ENCODE measurements around the gene CCT8L2.

GRCh38 chr22:10961403-10961816 lies 4566.6 kb upstream of the OR11H1 start:
- PRO-cap: no peak

DNA sequence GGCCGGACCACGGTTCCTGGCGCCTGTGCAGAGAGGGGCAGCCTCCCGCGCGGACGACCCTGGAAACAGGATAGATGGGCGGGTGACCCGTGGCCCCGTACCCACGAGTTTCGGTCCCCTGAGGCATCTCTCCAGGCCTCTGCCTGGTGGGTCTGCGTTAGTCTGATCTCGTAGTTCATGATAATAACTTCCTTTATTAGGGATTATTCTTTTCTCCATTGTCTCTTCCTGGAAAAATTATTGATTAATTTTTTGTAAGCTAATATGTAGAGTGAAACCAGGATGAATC lies 2925.4 kb upstream of the OR11H1 start:
- PRO-cap: no peak

- PRO-cap: no peak
These were observed at the start of gene CCT8L2 for GRCh38 chr22:16592620-16592866. Gene CCT8L2 (minus strand): TSS chr22:16592810.

- PRO-cap: no peak
These were observed 17.4 kb upstream of the CCT8L2 start for GRCh38 chr22:16609959-16610544.

DNA sequence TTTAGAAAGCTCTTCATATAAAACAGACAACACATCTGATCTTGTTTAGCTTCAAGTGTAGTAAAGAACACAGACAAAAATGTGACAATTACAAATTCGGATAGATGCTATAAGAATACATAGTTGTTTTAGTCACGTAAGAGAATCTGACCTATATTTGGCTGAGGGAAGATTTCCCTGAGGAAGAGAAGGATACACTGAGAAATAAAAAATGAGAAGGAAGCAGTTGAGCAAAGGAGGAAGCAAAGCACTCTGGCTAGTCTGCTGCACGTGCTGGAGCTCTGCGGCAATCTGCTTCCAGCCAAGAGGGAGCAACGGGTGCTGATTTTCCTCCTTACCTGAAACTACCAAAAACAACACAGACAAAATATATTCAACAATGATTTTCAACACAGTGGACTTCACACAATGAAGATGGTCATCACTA lies 87.0 kb upstream of the CCT8L2 start:
- PRO-cap: no peak

DNA sequence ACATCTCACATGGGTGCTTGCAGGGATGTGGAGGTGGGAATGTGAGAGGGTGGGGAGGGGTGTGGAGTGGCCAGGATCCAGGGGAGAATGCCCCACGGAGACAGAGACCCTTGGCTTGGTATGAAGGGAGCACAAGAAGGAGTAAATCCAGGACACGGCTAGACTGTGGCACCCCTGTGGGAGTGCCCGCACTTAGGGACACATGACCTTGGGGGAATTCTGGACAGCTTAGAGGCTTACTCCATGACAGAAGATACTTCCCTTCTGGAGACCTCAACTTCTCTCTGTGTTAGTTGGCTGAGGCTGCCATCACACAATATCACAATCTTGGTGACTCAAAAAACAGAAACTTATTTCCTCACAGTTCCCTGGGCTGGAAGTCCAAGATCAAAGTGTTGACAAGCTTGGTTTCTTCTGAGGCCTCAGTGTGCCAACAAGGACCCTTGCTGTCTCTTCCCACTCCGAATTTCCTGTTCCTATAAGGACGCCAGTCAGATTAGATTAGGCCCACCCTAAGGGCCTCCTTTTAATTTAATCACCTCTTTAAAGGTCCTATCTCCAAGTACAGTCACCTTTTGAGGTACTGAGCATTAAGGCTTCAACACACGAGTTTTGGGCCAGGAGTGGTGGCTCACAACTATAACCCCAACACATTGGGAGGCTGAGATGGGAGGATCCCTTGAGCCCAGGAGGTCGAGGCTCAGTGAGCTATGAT lies 22.8 kb upstream of the ADA2 start:
- PRO-cap: no peak

- PRO-cap: no peak
These were observed 38.6 kb upstream of the ADA2 start for GRCh38 chr22:17257476-17258520.

DNA sequence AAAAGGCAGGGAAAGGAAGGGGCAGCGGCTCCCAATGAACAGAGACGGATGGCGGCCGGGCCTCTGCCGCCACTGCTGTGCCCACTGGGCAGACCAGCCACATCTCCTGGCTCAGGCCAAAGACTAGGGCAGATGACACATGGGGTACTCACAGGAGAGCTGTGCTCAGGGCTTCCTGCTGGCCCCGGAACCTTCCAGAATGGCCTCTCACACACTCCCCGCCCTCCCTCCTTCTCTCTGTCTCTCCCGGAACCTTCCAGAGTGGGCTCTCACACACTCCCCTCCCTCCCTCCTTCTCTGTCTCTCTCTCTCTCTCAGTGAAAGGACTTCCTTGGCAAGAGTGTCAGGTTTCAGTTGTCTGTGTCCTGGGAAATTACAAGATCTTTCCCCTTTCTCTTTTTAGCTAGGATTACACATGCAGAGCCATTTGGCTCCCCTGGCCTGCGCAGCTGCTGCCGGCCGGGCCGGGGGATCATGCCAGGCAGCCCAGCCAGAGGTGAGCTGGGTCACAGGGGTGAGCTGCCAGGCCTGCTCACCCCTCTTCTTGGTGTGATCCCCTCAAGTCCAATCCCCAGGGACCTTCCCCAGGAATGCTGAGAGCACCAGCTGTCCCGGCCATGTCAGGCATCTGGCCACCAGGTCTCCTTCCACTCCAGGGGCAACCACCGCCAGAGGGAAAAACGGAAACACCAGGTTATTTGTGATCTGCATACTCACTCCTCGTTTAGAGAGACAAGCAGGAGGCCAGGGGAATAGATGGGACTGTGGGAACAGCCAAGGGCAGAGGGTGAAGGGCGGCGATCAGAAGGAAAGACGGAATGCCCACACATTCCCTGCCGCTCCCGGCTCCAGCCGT lies 45.3 kb upstream of the ADA2 start:
- PRO-cap: no peak

DNA sequence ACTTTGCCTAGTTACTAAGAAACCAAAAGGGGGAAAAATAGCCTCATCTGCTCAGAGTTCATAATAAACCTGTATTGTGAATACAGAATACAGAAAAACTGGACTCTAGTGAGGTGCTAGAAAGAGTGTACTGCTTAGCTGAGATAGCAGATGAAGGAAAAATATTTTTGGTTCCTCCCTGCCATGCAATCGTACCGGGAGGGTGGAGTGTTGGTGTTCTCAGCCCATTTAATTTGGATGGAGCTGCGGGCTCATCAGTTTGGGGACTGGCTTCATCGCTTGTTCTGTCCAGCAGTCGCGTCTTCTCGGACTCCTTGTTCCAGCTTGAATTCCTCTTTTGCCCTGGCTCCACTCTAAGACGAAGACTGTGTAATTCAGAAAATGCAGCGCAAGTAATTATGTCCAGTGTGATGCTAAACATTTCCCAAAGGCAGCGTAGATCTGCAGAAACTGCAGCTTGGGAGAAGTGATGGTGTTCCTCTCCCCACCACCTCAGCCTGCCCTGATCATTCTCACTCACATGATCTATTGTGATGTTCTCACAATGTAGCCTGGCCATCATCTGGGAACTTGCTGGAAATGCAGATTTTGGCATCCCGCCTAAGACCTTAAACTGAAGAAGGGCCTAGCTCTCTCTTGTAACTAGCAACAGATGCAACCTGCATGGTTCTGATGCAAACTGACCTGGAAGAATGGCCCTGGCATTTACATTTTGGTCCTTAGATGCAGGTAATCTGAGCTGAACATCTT lies 626 bp downstream of the SLC25A18 start:
- PRO-cap: no peak

DNA sequence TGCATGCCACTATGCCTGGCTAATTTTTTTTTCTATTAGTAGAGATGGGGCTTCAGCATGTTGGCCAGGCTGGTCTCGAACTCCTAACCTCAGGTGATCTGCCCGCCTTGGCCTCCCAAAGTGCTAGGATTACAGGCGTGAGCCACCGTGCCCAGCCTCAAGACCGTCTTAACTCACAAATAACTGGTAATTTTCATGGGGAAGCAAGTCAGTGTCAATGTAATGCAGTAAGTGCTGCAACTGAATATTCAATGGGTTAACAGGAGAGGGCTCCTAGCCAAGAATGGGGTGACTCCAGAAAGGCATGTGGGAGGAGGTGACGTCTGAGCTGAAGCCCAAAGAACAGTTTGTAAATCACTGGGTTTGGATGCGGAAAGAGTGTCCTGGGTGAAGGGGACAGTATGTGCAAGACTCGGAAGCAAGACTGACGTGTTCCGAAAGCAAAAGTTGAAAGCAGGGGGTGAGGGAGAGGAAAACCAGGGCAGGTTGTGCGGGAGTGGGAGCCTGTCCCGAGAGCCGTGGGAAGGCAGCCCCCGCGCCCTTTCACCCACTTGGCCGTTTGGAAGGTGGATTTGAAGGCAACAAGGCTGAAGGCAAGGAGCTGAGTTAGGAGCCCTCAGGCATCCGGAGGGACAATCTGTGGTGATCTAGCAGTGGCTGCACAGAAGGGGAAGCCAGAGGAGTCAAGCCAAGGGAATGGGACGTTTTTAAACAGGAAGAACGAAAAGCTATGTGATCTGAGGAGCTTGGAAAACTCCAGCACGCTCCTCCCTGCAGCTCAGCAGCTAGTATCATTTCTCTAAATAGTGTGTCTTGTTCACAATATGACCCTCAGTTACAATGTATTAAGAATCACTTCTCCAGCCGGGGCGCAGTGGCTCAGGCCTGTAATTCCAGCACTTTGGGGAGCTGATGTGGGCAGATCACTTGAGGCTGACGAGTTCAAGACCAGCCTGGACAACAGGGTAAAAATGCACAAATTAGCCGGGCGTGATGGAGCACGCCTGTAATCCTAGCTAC lies 7.6 kb downstream of the SLC25A18 start:
- PRO-cap: no peak

DNA sequence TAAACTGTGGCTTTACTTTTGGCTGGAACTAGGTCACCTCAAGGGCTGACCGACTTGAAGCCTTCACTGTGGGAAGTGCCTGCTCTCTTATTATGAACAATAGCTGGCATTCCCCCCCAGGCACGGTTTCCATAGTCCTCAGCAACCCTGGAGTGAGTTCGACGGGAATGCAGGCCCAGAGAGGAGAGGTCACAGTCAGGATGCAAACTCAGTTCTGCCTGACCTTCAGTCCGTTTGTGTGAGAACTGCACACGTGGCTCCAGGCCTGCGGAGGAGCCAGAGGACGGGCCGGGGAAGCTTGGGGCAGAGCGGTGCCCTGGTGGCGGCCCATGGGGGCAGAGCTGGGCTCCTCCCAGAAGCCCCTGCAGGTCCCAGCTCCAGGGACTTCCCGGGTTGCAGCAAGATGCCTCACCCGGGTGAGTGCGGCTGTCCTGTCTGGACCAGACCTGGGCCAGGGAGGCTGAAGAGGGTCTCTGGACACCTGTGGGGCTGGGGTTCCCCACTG lies 17.2 kb downstream of the SLC25A18 start:
- PRO-cap: no peak

DNA sequence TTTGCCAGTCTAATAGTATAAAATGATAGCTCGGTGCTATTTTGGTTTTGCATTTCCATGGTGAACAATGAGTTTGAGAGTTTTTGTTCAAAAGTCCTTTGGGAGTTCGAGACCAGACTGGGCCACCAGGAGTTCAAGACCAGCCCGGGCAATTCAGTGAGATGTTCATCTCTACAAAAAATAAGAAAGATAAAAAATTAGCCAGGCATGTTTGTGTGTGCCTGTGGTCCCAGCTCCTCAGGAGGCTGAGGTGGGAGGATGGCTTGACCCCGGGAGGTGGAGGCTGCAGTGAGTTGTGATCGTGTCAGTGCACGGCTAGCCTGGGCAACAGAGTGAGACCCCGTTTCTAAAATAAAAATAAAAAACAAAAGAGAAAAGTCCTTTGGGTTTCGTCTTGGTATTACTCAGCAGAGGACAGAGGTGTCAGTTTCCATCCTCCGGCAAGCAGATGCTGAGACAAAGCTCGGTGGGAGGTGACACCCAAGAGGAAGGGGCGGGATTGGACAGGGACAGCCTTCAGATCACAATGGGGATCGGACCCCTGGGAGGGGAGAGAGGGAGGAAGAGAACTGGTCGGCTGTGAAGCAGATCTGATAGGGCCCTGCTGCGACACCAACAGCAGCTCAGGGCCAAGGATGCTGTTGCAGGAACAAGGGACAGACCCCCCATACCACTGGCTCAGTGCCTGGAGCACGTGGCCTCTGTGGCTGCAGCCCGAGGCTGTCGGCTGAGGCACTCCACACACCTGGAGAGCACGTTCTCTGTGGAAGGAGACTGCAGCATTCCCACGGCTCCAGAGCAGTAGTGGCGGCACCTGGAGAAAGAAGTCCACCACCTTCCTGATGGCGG lies 5.1 kb upstream of the BID start:
- PRO-cap: no peak

DNA sequence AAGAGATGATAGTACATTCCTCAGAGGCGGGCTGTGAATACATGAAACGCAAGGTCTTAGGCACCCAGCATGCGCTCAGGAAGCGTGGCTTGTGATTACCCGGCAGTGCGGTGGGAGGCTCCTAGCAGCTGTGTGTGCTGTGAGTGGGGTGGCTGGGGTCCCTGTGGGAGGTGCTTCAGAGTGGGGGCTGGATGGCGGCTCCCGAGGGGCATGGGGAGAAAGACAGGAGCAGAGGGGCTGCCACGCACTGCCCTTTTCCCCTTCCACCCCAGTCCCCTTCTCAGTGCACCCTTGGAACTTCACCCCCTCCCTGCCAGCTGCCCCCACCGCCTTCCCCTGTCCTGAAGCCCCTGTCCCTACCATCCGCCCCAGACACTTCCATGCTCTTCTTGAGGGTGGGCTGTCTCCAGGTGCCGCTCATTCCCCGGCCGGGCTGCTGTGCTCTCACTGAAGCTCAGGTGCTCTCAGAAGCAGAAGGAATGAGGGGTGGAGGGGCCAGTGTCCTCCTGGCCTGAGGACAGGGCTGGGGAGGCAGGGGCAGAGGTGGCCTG lies 6.3 kb upstream of the BID start:
- PRO-cap: no peak

DNA sequence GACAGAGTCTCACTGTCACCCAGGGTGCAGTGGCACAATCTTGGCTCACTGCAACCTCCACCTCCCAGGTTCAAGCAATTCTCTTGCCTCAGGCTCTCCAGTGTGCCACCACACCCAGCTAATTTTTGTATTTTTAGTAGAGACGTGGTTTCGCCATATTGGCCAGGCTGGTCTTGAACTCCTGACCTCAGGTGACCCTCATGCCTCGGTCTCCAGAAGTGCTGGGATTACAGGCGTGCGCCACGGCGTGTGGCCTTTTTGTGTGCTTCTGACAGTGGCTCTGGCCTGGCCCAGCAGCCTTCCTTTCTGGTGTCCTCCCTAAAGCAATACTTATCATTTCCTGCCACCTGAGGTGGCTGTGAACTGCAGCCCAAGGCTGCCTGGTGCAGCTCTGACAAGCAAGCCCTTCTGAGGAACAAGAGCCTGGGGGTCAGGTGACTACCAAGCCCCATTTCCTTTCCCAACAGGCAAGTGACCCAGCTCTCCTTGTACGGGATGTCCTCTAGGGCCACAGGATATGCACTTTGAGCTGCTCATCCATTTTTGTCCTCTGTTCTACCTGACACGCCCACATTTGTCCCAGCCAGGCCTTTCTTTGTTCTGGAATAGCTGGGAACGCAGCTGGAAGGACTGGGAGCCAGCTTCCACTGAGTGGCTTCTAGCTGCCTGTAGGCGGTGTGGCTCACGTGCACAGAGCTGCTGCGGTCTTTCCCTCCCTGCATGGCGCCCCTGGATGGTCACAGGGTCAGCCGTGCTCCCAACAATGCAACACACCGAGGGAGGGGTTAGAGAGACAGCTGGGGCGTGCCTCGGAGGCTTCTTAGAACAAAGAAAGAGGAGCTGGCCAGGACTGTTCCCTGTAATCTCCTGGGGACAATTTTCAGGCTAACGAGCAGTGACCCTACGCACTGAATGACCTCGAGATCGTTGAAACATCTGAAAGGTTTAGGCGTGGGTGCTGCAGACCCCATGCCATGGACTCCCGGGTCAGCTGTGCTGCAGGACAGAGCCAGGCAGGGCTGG lies 12.3 kb upstream of the BID start:
- PRO-cap: no peak

- PRO-cap: no peak
These were observed 58.4 kb upstream of the BID start for GRCh38 chr22:17832452-17833243.

GRCh38 chr22:17889984-17891205 lies 116.1 kb upstream of the BID start:
- PRO-cap: no peak

DNA sequence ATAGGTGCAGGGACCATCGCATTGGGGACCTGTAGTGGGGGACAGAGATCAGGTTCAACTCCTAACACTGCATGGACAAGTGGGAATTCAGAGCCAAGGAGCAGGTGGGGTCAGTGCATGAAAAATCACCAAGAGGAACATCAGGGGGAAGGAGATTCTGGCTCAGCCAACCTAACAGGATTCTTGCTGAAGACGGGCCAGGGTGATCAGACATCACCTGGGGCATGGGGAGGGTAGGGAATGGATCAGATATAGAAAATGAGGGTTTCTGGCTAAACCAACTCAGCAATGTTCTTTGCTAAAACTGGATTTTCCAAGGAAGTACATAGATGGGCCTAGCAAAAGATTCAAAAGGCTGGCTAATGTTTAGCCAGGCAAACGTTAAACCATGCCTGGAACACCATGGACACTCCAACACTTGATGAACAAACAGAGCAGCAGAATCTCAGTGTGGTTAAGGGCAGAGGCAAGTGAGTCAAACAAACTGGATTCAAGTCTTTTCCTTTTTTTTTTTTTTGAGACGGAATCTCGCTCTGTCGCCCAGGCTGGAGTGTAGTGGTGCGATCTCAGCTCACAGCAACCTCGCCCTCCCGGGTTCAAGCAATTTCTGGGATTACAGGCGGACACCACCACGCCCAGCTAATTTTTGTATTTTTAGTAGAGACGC lies 70.0 kb downstream of the MICAL3 start:
- PRO-cap: no peak

DNA sequence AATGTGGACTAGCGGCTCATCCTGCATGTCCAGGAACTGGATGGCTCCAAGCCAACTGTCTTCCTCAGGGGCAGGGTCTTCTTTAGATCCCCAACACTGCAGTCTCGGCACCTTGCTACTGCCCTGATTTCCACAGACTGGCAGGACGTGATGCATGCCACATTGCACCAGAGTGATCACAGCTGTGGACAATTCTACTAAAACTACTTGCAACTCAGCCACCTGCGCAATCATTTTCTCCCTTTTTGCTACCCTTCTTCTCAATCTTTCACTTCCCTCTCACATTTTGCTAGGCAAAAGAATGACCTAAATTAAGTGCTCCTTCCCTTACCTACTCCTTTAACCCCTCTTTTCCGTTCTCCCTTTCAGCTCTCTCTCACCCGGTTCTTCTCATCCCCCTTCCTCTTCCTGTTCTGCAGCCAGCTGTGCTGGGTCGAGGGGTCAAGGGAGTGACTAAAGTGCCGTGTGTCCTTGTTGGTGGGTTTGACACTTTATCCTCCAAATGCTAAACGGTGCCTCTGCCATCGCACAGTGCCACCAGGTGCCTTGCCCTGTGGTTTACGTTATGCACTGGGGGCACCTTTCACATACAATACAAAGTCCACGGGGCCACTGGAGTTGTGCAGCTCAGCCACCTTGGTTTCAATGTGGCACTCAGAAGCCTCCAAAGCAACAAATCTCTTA lies 11.5 kb upstream of the PEX26 start:
- PRO-cap: no peak

- PRO-cap: no peak
These were observed 7.1 kb upstream of the PEX26 start for GRCh38 chr22:18070570-18071280.

GRCh38 chr22:18535561-18536032 lies 8.0 kb downstream of the TMEM191B start:
- PRO-cap: no peak